Left colon (tissue), 1 donor: ENCODE measurements around the genes NSD1, RGS14, PFN3 and F12.

GRCh38 chr5:176619712-176620124 lies 9.8 kb upstream of the GPRIN1 start:
- PRO-cap: unidirectional peak, plus-strand start at chr5:176619956

DNA sequence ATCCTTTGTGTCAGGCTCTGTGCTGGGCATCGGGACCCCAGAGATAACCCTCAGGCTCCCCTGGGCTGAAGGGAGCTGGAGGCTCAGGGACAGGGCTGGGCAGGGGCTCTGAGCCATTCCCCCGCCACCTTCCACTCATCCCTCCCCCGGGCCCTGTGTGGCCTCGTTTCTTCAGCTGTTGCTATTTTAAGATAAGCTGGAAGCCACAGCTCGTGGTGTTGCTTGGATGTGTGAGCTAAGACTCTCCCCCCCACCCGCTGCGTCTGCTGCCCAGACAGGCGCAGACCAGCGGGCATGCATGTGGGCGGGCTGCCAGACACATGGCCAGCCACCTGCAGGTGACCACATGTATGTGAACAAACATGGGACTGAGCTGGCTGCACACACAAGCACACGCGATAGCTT lies 8.7 kb downstream of the SNCB start:
- PRO-cap: no peak

DNA sequence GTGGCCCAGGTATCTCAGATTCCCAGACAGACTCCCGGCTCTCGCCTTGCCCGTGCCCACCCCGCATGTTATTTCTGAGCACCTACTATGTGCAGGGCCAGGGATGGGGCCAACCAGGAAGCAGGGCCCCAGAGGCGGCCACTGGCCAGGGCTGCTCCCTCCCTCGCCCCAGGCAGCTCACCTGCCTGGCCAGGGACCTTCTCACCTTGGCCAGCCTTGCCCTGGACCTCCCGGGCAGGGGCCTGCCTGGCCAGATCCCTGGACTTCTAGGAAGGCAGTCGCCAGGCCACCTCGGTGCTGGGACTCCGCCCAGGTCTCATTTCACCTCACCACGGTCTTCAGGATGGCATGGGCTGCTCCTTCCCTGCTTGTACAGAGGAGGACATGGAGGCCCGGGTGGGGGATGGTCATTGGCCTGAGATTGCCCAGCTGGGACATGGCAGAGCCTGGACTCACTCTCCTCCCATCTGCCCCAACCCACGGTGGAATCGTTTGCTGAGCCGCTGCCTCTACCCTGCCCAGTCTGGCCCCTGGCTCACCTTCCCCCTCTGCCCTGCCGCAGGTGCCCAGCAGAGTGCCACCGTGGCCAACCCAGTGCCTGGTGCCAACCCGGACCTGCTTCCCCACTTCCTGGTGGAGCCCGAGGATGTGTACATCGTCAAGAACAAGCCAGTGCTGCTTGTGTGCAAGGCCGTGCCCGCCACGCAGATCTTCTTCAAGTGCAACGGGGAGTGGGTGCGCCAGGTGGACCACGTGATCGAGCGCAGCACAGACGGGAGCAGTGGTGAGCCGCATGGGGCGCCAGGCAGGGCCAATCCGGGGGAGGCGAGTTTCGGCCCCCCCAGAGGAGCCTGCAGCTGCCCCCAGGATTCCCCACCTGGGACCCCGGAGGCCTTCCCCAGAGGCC lies 36.8 kb downstream of the HK3 start:
- PRO-cap: no peak

DNA sequence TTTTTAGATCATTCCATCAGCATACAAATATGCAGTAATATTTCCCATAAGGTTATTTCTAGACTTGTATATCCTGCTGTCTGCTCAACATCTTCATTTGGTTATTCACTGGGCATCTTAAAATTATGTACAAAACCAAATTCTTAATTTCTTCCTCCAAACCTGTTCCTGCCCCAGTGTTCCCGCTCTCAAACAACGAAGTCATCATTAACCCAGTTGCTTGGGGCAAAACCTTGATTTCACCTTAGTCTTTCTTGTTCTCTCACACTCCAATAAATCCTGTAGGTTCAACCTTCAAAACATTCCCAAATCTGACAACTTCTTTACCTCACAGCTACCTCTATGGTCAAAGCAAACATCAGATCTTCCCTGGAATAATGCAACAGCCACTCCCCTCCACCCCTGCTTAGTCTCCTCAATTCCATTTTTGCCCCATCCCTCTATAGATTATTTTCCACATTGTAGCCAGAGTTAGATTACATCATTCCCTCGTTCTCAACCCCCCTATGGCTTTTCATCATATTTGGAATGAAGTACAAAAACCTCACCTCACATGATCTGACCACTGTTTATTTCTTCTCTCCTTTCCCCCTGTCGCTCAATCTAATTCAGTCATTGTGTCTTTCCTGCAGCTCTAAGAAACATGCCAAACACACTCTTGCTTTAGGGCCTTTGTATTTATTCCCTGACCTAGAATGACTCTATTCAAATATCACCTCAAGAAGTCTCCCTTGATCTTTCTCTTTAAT lies 22.4 kb upstream of the HK3 start:
- PRO-cap: no peak

DNA sequence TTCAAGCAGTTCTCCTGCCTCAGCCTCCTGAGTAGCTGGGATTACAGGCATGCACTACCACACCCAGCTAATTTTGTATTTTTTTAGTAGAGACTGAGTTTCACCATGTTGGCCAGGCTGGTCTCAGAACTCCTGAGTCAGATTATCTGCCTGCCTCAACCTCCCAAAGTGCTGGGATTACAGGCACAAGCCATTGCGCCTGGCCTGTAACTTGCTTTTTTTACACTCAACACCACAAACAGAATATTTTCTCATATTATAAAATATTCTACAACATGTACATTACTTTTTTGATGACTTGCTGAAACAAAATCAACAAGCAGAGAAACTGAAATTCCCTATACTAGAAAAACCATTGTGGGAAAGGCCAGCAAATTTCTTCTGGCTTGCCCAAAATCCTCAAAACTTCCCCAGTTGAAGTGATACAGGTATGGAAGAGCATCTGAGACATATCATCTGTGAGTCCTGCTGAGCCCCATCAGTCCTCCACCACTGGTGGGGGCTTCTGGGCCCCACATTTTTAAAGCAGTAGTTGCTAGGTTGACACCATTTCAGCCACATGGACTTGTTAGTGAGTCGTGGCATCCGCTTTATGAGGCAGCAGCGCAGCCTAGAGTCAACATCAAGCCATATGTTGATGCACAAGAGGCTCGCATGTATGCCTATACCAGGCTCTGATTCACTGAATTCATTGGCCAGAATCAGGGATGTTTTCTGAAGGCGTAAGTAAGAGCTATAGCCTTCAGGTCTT lies 26.6 kb downstream of the ZNF346 start:
- PRO-cap: no peak

- PRO-cap: bidirectional peak, plus-strand start at chr5:177117098, minus-strand start at chr5:177116923
These were observed 16.8 kb upstream of the NSD1 start for GRCh38 chr5:177116659-177117382.

- PRO-cap: bidirectional peak, plus-strand start at chr5:177133547, minus-strand start at chr5:177133450; bidirectional peak, plus-strand start at chr5:177133773, minus-strand start at chr5:177133629; bidirectional peak, plus-strand start at chr5:177134183, minus-strand start at chr5:177134130
These were observed at the start of gene NSD1 for GRCh38 chr5:177133359-177134330. Gene NSD1 (plus strand): TSS chr5:177133773.

- PRO-cap: no peak
These were observed 10.6 kb downstream of the NSD1 start for GRCh38 chr5:177144052-177144661.

DNA sequence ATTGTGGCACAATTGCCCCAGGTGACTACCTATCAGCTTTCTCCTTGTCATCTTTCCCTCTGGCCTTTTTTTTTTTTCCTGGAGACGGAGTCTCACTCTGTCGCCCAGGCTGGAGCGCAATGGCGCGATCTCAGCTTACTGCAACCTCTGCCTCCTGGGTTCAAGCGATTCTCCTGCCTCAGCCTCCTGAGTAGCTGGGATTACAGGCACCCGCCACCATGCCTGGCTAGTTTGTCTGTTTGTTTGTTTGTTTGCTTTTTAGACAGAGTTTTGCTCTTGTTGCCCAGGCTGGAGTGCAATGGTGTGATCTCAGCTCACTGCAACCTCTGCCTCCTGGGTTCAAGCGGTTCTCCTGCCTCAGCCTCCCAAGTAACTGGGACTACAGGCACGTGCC lies 6.8 kb upstream of the MXD3 start:
- PRO-cap: no peak

DNA sequence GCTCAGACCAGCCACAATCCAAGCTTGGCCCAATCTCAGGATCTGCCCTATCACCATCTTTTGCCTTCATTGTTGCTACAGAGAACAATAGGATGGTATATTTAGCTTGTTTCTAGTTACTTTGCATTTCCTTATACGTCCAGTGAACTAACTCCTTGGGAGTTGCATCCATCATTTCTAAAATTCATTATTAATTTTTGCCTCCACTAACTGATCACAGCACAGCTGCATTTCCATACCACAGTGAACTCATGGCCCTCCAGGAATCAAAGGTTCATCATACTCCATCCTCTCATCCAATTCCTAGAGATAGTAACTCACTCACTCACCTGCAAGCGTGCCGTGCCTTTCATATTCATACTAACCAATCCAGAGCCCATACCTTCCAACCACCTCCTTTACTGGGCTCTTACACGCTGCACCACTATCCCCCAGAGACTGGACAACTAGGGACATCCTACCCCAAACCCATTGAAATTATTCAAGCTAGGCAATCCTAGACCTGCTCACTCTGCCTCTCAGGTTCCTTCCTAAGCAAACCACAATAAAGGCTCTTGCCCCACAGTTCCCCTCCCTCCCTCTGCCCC lies 7.9 kb upstream of the MXD3 start:
- PRO-cap: no peak

DNA sequence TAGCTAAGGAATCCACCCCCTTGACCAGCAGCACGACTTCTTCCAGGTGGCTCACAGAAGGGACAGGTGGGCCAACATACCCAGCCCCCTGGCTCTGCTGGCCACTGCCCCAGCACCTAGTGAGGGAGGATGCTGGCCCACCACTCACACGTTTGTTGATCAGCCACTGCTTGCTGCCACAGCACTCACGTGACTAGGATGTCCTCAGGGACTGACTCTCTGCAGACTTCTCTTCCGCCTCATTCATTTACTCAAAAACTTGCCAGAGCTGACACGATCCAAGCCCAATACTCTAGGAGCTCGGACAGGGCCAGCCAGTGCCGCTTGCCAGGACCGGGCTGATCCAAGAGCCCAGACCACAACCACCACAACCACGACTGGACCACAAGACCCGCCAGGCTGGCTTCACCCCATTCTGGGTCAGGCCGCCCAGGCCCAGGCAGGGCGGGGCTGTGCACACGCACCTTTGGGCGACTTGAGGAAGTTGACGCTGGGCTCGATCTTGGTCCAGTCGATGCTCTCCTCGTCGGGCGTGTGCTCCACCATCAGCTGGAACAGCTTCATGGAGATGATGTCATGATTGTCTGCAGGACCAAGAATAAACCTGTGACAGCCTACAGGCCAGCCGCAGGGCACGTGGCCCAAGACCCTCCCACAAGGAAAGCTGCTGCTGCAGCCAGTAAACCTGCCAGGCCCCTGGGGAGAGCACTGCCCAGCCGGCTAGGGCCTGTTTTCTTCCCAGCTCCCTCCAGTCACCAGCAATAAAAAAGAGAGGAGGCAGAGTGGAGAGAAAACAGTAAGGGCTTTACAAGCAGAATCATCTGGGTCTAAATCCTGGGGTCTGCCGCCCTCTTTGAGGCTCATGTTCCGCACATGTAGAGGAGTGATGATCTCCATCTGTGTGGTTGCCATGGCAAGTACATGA lies 17.4 kb downstream of the LMAN2 start:
- PRO-cap: no peak

- PRO-cap: no peak
These were observed 2.8 kb upstream of the LMAN2 start for GRCh38 chr5:177354205-177354640.

- PRO-cap: unidirectional peak, plus-strand start at chr5:177358175
These were observed at the start of gene RGS14 for GRCh38 chr5:177357406-177358351. Gene RGS14 (plus strand): TSS chr5:177357924.

- PRO-cap: no peak
These were observed 5.3 kb downstream of the SLC34A1 start for GRCh38 chr5:177389001-177390379.

- PRO-cap: no peak
These were observed at the start of gene PFN3 for GRCh38 chr5:177400419-177400929. Gene PFN3 (minus strand): TSS chr5:177400661.

- PRO-cap: no peak
These were observed at the start of gene F12 for GRCh38 chr5:177409382-177409896. Gene F12 (minus strand): TSS chr5:177409564.

- PRO-cap: no peak
These were observed 4.7 kb upstream of the PRR7 start for GRCh38 chr5:177441535-177442770.

DNA sequence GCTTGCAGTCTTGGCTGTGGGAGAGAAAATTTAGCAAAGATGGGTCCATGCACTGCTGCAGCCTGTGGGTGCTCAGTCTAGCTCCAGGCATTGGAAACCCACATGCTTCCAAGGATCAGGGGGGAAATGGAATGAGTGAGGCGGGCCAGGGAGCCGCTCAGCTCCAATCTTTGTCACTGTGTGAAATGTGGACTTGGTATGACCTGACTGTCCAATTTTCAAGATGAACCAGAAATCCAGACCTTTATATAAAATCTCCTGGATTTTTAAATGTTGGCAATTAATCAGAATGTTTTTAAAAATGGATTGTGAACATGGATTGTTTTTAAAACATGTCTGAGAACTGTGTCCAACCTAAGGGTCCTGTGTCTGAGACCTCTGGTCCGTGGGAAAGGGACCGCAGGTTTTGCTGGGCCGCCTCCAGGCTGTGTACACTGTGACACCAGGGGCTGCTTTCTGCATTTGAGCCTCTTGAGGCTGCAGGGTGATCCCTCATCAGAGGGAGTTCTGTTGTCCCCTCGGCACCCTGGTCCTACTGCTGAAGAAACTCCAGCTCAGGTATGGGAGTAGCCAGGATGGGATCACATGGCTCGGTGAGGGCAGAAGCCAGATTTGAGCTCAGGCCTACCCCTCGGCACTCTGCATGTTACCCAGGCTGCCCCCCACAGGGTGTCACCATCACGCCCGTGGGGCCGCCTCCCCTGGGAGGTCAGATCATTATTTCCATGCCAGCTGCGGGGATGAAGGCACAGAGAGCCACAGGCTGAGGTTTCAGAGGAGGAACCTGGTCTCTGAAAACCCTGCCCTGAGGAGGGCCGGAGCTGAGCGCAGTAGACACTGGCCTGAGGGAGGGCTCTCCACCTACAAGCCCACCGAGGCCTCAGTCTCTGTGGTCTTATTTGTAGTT lies 2.5 kb downstream of the PRR7 start:
- PRO-cap: no peak

DNA sequence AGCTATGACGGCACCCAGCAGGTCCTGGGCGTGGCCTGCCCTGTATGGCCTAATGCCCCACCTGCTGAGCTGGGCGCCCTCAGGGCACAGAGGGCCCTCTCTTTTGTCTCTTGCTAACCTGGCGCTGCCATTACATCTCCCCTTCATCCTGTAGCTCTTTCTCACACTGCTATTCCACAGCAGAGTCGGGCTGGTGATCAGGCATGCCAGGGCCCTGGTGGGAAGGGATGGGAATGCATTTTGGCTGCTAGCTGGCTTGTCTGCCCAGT lies 6.0 kb downstream of the PRR7 start:
- PRO-cap: no peak

DNA sequence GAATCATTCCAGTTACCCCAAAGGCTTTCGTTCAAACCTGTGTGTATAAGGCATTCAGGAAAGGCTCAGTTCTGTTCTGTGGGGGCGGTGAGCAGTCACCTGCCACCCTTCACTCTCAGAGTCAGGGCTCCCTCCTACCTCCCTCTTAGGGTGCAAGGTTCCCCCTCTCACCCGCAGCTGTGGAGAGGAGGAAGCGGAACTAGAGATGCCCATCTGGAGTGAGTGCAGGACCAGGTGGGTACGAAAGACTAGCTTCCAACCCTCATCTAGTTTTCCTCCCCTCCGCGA lies 7.1 kb downstream of the PRR7 start:
- PRO-cap: no peak